SK-N-DZ (cell line): ENCODE data around the gene CCNJL.

GRCh38 chr5:159331230-159332413, 1.3 kb upstream of the IL12B start:
RAMPAGE:
- cytosol, long total RNA, result no peak
- nucleus, long total RNA, result no peak

RAMPAGE:
- cytosol, long total RNA, result no peak
- nucleus, long total RNA, result no peak
These were observed 134.7 kb upstream of the ADRA1B start for GRCh38 chr5:159781602-159781916.

DNA sequence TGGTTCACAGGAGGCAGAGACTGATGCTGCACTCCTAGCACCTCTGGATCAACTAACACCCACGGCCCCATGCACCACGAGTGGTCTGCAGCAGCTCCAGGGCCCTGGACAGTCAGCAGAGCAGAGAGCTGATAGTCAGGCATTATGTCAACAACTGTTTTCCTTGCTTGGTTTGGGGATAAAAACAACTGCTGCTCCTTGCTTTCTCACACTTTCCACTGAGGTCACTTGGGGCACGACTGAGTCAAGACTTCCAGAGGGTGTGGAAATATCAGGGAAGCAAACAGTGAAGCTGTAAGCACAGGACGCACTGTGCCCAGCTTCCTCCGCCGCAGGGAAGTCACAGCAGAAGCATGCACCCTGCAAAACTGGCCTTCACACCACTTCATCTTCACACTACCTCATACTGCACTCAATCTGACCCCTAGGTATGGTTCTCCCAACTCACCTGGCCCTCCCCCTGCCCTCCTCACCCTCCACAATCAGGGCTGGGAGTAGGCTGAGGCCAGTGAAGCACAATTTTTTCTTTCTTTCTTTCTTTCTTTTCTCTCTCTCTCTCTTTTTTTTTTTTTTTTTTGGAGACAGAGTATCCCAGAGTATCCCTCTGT, 96.2 kb upstream of the ADRA1B start:
RAMPAGE:
- cytosol, long total RNA, result no peak
- nucleus, long total RNA, result no peak

GRCh38 chr5:160093495-160094355, 25.5 kb downstream of the PWWP2A start:
RAMPAGE:
- cytosol, long total RNA, result no peak
- nucleus, long total RNA, result no peak

RAMPAGE:
- cytosol, long total RNA, result no peak
- nucleus, long total RNA, result no peak
These were observed 40.9 kb upstream of the PWWP2A start for GRCh38 chr5:160159888-160160854.

RAMPAGE:
- cytosol, long total RNA, result no peak
- nucleus, long total RNA, result no peak
These were observed 46.2 kb upstream of the PWWP2A start for GRCh38 chr5:160165076-160166177.

RAMPAGE:
- cytosol, long total RNA, result no peak
- nucleus, long total RNA, result no peak
These were observed 22.7 kb downstream of the CCNJL start for GRCh38 chr5:160289471-160290189.

DNA sequence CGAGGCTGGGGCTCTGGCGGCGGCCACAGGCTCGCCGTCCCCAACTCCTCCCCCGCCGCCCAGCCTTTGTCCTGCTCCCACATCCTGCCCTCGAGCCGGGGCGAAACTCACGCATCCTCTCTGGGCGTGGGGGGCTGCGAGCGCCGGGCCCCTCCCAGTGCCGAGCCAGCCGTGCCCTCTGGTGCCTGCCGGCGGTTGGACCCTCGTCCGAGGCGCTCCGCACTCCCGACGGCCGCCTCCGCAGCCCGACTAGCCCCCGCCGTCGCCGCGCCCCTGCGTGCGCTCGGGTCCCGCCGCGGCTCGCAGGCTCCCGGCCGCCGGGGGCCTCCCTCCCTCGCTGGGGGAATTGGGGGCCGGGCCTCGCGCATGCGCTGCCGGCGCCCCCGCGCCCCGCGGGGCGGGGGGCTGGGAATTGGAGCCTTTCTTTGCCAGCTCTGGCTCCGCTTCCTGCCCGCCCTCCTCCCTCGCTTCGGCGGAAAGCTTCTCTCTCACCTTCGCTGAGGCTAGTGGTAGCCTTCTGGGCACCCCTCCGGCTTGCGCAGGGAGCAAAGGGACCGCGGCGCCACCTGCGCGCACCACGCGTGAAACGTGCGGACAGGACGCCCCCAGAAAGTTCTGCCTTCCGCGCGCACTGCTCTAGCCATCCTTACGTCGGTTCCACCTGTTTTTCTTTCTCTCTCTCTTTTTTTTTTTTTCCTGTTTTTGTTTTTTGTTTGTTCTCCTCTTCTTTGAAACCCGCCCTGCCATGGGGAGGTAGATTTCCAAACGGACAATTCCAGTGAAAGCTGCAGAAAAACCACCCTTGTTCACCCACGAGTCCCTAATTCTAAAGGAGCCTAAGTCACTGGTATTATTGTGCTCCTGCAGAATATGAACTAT, at the start of gene CCNJL:
TSS of gene CCNJL (minus strand) at position 312 of the 879 bp plus-strand sequence.
RAMPAGE:
- cytosol, long total RNA, result no peak
- nucleus, long total RNA, result no peak

RAMPAGE:
- cytosol, long total RNA, result no peak
- nucleus, long total RNA, result no peak
These were observed 12.6 kb downstream of the C1QTNF2 start for GRCh38 chr5:160357834-160358305.

GRCh38 chr5:160505795-160506402, 84.2 kb downstream of the PTTG1 start:
RAMPAGE:
- cytosol, long total RNA, result no peak
- nucleus, long total RNA, result no peak

DNA sequence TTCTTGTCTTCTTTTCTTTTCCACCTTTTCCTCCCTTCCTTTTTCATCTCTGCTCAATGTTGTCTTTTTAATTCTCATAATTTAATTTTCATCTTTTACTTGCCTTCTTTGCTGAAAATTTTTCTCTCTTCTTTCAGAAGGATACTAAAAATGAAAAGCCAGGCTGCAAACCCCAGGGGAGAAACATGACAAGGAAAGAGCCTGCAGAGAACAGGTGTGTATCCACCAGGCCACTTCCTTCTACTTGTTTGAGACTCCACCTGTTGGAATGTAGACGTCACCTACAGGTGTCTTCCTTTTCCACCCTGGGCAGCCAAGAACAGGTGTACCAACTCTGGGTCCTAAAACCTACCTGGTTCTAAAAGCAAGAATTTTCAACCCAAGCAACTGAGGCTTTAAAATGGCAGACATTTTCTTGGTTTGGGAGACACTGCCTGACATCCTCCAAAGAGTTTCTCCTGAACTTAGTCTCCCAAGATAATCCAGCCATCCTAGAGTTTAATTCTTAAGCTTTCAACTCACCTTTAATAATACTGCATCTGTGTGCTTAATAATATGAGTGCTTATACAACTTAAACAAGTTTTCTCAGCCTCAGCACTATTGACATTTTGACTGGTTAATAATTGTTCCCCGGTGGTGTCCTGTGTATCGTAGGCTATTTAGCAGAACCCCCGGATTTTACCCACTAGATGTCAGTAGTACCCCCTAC, 166.7 kb downstream of the ATP10B start:
RAMPAGE:
- cytosol, long total RNA, result no peak
- nucleus, long total RNA, result no peak

DNA sequence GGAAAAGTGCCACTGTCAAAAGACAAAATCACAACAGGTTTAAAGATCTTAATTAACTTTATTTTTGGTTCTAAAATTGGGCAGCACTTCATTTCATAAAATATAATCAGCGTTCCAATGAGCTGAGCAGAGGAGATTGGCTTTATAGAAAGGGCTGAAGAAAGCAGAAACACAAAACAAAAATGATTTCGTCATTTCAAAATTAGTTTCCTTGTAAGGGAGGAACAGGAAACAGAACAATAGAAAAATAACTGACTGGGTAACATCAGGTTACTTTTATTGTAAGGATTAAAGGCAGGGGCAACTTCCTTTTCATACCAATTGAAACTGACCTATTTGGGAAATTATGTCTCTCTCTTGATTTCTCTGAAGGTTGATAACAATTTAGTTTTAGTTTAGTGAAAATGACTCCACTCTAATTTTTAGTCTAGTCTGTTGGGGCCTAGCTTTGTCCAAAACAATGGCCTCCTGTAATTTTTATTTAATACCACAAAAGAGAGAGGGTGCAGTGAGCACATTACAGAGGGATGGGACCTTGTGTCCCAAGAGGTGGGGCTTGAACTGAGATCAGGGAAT, 157.1 kb downstream of the ATP10B start:
RAMPAGE:
- cytosol, long total RNA, result no peak
- nucleus, long total RNA, result no peak

RAMPAGE:
- cytosol, long total RNA, result no peak
- nucleus, long total RNA, result no peak
These were observed 21.4 kb upstream of the ATP10B start for GRCh38 chr5:160873205-160874022.

DNA sequence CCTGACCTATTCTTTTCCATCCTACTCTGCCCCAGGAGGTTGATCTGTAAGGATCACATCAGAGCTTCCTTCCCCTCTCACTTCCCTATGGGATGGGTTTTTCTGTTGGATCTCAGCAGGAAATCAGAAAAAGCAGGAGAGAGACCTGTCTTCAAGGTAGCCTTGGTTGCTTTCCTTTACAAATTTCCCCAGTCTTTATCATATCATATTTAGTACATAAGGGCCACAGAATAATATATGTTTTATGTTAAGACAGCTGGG, 316.7 kb downstream of the GABRG2 start:
RAMPAGE:
- cytosol, long total RNA, result no peak
- nucleus, long total RNA, result no peak

RAMPAGE:
- cytosol, long total RNA, result no peak
- nucleus, long total RNA, result no peak
These were observed 40.5 kb upstream of the CCNG1 start for GRCh38 chr5:163396848-163397246.

RAMPAGE:
- cytosol, long total RNA, result no peak
- nucleus, long total RNA, result no peak
These were observed 9.7 kb downstream of the CCNG1 start for GRCh38 chr5:163446900-163447606.

DNA sequence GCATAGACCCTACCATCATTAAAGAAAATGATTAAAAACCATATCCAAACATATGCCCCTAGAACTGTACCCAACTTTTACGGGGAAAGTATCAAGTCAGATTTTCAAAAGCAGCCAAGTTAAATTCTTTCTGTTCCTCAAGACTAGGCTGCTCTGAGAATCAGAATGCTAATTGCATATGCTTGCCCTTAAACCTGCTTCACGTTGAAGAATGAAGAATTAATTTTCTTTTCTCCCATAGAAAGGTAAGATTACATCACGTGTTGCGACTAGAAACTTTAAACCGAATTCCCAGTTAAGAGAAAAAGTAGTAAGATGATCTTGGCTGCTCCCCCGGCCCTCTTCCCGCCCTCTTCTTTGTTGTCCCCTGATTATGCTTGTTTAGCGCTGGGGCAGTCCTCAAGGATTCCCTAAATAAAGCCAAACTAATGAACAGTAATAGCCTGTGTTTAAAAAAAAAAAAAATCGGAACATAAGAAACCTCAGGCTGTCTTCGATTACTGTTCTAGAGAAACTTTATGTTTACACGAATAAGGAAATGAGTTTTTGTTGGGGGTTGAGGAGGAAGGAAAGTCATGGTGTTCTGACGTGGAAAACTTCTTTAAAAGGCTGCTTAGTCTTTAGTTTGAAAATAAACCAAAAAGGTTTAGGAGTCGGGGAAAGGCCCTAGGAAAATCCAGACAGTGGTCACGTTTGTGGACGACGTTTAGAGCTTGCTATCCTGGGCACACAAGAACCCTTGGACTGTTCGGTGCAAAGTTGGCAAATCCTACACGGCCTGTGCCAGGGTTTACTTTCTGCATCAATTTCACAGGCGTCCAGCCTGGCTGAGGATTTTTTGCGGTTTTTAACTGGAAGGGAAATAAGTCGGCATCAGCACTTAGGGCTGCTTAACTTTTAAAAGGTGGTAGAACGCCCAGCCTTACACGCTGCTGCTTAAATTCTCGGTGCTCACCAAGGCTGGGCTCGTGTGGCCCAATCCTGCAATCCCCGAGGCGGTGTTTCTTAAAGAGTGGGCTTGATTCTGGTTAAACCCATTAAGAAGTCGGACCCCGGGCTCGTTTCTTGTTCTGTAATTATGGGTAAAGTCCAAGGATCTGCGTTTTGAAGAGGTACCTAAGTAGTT, 1.2 kb upstream of the MAT2B start:
RAMPAGE:
- cytosol, long total RNA, result no peak
- nucleus, long total RNA, result no peak

RAMPAGE:
- cytosol, long total RNA, result no peak
- nucleus, long total RNA, result no peak
These were observed 855.1 kb downstream of the MAT2B start for GRCh38 chr5:164360446-164361085.

GRCh38 chr5:166324837-166325242, 654.0 kb upstream of the TENM2 start:
RAMPAGE:
- cytosol, long total RNA, result no peak
- nucleus, long total RNA, result no peak

RAMPAGE:
- cytosol, long total RNA, result no peak
- nucleus, long total RNA, result no peak
These were observed 52.8 kb upstream of the TENM2 start for GRCh38 chr5:166926041-166926485.